ENCODE measurements around the gene SLC39A1.

- PRO-cap, result bidirectional peak, plus-strand start at chr1:153963430, minus-strand start at chr1:153963323; bidirectional peak, plus-strand start at chr1:153963735, minus-strand start at chr1:153963537
Observed at GRCh38 chr1:153963193-153964032, at the start of gene SLC39A1. Gene SLC39A1 (minus strand): TSS chr1:153963537.

- PRO-cap, result bidirectional peak, plus-strand start at chr1:153977296, minus-strand start at chr1:153977342
Observed at GRCh38 chr1:153977106-153977544, 349 bp downstream of the JTB start.

- PRO-cap, result no peak
Observed at GRCh38 chr1:154156761-154157392, 35.0 kb downstream of the TPM3 start.

GRCh38 chr1:154219060-154219469, 1.3 kb downstream of the C1orf43 start:
- PRO-cap, result no peak

GRCh38 chr1:154342695-154343451, 17.5 kb downstream of the ATP8B2 start:
- PRO-cap, result no peak

GRCh38 chr1:154403287-154403486, 2.0 kb upstream of the IL6R start:
- PRO-cap, result no peak

GRCh38 chr1:154409985-154410930, 5.1 kb downstream of the IL6R start:
- PRO-cap, result no peak

GRCh38 chr1:154414223-154415163, 9.3 kb downstream of the IL6R start:
- PRO-cap, result no peak

GRCh38 chr1:154601767-154602799, 5.9 kb downstream of the ADAR start:
- PRO-cap, result no peak

GRCh38 chr1:154747967-154748492, 122.1 kb downstream of the KCNN3 start:
- PRO-cap, result no peak

DNA sequence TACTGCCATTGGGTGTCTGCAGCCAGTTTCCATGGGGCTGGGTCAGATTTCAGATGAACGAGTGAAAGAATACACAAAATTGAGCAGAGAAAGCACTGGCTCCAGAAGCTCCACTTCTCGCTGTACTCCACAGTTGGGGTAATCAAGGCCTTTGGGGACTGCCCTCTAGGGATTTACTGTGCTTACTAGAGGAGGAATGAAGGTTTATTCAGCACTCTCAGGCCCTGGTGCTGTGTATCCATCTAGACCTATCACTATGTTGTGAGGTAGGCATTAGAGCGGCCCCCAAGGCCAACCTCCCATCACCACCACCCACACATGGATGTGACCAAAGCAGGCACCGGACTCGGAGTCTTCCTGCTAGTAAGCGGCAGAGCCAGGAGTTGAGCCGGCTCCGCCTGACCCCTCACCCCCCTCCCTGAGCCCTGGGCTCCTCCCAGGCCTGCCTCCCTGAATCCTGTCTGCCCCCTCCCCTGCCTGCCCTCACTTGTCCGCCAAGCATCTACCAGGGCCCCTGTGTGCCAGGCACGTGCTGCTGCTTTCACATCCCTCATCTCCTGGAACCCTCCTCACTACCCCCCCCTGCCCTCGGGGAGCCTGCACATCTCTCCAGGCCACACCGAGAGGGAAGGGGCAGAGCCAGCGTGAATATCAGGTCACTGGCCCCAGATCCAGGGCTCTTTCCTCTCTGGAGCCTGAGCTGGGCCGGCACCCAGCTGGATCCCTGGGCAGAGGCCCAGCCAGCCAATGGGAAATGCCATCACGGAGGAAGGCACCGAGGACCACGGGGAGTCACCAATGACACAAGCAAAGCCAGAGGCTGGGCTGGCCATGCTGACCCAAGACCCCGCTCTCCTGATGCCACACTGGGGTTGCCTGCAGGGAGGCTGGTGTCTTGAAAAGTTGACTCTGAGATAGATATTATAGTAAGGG, 23.2 kb downstream of the KCNN3 start:
- PRO-cap, result no peak

DNA sequence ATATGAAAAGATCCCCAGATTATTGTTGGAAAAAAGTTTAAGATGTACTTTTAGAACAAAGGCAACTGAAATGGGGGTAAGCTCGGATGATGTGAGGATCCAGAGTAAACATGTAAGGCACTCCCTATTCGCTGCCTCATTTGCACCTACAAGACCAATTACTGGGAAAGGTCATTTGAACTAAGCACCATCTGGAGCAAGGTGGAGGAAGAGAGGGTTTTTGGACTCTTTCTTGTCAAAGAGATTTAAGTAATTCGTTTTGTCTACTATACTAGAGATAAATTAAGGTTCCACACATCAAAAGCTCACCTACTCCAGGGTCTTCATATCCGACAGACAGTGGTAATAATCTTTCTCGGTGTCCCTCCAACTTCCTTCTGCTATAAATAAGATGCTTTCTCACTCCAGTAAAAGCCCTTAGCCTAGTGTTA, 610 bp upstream of the FLAD1 start:
- PRO-cap, result no peak

DNA sequence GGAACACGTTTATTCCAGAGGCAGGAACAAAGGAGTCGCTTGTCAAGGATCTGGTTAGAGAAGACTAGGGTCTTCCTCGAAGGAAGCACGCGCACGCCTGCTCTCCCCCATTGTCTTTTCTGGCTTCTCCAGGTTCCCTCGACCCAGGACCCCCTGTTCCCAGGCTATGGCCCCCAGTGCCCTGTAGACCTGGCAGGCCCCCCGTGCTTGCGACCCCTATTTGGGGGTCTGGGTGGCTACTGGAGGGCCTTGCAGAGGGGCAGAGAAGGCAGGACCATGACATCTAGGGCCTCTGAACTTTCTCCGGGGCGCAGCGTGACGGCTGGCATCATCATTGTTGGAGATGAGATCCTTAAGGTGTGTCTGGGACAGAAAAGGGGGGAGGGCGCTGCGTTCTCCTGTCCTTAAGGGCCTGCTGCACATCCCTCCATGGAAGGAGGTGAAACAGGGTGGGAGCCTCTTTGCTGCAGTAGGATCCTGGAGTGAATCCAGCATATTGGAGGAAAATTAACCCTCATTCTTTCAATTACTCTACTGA, 635 bp downstream of the FLAD1 start:
- PRO-cap, result no peak

GRCh38 chr1:155013772-155014177, 11.2 kb downstream of the ZBTB7B start:
- PRO-cap, result no peak

- PRO-cap, result no peak
Observed at GRCh38 chr1:155079817-155080397, 1.3 kb downstream of the EFNA3 start.

GRCh38 chr1:155184289-155185342, 11.0 kb downstream of the TRIM46 start:
- PRO-cap, result no peak

- PRO-cap, result no peak
Observed at GRCh38 chr1:155187846-155188760, 14.5 kb downstream of the TRIM46 start.

- PRO-cap, result no peak
Observed at GRCh38 chr1:155255697-155256331, 531 bp upstream of the ENTREP3 start.

DNA sequence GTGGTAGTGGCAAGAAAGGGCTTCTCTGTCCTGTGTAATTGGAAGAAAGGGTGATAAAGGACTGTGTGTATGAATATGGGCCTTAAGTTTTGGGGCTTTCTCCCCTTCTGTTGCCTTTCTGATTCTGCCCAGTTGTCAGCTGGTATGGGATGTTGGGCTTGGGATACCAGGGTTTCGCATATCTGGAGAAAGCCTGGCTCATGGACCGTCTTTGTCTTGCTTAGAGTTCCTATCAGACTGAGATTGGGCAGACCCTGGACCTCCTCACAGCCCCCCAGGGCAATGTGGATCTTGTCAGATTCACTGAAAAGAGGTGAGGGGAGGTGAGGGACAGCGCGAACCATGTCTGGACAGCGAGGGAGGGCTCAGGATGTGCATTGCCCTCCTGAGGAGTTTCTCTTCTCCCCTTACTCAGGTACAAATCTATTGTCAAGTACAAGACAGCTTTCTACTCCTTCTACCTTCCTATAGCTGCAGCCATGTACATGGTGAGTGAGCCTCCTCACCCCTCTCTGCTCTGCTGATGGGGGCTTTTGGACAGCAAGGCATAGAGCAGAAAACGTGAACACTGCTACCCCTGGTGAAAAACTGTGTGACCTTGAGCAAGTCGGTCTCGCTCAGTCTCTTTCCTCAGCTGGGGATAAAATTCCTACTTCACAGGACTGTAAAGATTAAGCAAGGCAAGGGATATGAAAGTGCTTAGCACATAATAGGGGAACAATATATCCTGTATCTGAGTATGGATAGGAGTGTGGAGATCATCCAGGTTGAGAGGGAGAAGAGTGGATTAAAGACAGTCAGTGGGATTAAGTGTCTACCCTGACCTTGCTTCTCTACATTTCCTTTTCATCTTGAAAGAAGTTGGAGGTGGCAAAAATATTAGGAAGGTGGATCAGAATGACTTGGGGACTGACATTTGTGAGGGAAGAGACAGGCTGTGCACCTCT, 2.0 kb upstream of the RUSC1 start:
- PRO-cap, result no peak

DNA sequence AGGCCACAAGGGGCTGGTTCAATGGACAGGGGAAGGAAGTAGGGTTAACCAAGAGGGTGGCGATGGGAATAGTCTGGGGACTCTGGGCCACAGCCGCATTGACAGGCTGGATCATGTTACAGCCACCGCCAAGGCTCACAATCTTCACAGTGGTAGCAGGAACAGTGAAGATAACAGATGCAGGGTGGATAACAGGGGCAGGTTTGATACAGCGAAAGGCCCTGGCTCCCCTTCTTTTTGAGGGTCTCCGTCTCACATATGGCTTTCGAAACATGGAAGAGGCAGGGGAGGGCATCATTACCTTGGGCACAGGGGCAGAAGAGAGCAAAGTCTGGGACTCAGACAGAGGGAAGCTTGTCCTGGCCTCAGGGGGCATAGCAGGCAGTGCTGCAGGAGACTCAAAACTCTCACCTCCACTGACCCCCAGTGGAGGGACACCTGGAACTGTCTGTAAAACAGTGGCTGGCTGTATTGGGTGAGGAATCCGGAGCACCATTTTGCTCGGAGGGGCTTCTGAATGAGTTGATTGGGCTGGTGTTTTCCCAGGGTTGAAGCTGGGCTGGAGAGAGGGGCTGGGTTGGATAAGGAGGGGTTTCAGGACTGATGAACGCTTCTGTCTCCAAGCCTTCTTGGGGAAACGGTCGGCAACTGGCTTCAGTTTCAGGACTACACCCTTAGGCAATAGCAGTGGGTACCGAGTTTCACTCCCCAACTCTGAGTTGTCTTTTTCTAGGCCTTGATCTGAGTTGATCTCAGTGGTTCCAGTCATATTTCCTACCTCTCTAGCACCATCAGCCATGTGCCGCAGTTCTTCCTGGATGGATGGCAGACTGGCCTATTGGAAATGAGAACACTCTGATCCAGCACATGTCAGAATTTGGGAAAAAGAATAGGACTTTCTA, 28.2 kb downstream of the YY1AP1 start:
- PRO-cap, result no peak